ENCODE measurements around the genes PLAAT4 and FLRT1.

GRCh38 chr11:63240525-63240934 lies 2.9 kb downstream of the SLC22A25 start:
- PRO-cap = no peak

DNA sequence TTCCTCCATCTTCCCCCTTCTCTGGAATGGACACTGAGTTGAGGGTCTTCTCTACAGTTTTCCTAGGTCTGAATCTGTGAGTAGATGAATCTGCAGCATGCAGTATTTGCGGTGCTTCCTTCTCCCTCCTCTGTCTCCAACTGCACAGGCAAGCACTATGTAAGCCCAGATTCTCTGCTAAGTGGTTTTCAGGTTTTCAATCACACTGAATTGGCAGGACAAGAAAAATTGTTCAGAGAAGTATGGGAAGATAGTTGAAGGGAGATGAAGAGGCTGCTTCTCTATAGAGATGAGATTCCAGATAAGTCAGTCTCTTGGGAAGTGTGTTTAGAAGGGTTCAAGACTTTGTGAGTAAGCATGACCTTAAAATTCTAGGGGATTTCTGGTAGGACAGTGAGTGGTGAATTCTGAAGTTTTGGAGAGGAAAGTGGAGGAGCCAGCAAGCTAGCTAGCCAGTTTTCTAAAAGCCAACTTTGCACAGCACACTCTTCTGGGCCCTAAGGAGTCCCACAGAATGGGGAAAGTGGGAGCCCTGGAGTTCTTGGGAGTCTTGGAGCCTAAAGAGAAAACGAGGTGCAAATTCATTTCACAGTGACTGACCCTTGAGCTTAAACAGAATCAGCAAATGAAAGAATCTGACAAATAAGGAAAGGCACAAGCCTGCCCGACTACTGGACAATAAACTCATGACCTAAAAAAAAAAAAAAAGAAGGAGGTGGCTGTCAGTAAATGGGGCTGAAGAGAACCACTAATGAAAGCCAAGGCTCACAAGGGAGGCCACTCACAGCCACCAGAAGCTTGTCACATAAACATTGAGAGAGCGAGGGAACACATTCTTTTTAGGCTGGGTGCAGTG lies 3.5 kb upstream of the SLC22A25 start:
- PRO-cap = no peak
- RRBS = no CpG with 5 or more reads among the region's 4 CpGs

GRCh38 chr11:63529159-63529974 lies 7.2 kb upstream of the PLAAT4 start:
- PRO-cap = bidirectional peak, plus-strand start at chr11:63529532, minus-strand start at chr11:63529337; unidirectional peak, plus-strand start at chr11:63529710
- RRBS = no CpG with 5 or more reads among the region's 11 CpGs

GRCh38 chr11:63536357-63537147 lies at the start of gene PLAAT4:
PLAAT4 (plus strand) TSS chr11:63536808.
- PRO-cap = no peak
- RRBS = no CpG with 5 or more reads among the region's 12 CpGs

GRCh38 chr11:63553611-63554252 lies 9.4 kb downstream of the PLAAT2 start:
- PRO-cap = no peak
- RRBS = no CpG with 5 or more reads among the region's 9 CpGs

DNA sequence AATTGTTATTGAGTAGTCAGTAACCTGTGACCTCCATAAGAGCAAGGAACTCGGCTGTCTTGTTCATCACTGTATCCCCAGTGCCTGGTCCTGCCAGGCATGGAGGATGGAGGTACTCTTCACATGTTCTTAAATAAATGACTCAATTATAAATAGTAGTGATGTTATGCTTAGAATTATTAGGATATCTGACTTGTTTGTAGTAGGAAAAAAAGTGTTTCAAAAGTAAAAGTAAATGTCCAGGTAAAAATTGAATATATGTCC lies 12.2 kb upstream of the PLAAT2 start:
- PRO-cap = no peak
- RRBS = no CpG with 5 or more reads among the region's 1 CpG

- PRO-cap = unidirectional peak, plus-strand start at chr11:63613597
- RRBS = 23% methylated on average over 13 of the region's 33 CpGs
Observed at GRCh38 chr11:63613450-63613974, 721 bp downstream of the PLAAT3 start.

DNA sequence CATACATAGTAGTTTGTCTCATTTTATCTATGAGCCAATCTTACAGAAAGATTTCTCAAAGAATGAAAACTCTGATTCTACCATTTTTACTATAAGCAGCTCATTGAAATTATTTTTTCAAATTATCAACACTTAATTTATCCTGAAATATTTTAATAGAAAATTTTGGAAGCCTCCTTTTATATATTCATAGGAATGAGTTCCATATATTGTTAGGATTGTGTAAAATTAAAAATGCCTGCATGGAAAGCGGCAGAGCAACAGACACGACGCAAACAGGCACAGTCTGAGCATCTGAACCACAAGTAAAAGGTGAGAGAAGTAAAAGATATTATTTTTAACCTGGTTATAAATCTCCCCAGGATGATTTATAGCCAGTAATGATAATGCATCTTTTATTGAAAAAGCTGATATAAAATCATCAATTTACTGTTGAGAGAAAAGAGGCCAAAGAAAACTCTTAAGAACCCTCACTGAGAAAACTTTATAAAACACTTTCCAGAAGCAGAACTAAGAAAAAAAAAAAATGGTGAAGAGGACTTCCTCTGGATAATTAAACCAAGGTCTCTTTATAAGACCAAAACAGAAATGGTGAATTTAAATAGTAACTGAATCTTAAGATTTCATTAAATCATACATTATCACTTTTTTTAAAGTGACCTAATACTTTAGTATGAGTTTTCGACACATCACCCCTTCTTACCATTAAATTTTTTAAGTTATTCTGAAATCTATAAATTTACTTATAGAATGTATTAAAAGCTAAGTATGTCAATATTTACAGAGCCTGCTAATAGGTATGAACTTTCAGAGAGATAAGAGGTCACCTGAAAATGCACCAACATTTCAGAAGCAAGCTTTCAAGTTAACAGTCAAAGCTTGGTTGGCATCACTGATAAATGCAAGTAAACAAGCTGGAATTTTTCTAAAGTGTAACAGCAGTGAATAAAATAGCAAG lies 12.5 kb upstream of the PLAAT3 start:
- PRO-cap = no peak
- RRBS = no CpG with 5 or more reads among the region's 4 CpGs

GRCh38 chr11:63695332-63695849 lies 14.1 kb downstream of the RTN3 start:
- PRO-cap = no peak
- RRBS = no CpG with 5 or more reads among the region's 2 CpGs

DNA sequence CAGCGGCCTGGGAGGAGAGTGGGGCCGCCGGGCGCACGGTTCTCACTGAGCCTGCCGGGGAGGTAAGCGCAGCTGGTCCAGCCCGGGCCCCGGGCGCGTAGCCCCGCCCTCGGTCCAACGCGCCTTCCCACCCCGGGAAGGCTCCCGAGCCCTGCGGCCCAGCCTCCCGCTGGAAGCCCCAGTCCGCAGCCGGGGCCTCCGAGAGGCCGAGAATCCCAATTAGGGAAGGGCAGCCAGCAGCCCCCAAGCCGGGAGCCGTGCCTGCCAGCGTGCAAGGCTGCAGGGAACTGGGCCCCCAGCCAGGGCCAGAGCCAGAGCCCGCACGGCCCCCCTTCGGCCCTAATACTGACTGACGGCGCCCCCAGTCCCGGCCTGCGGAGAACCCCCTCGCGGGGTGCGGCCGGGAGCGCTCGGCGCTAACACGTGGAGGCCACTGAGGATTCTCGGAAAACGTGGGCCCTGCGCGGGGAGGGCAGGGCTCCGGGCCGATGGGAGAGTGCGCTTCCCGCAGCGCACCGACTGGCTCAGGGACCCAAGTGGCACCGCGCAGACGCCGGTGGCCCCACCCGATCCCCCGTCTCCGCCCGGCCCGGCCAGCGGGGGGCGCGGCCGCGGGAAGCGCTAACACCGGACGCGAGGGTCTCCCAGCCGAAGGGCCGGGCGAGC lies 5.8 kb downstream of the ZFTA start:
- PRO-cap = no peak
- RRBS = 97% methylated on average over 43 of the region's 72 CpGs

DNA sequence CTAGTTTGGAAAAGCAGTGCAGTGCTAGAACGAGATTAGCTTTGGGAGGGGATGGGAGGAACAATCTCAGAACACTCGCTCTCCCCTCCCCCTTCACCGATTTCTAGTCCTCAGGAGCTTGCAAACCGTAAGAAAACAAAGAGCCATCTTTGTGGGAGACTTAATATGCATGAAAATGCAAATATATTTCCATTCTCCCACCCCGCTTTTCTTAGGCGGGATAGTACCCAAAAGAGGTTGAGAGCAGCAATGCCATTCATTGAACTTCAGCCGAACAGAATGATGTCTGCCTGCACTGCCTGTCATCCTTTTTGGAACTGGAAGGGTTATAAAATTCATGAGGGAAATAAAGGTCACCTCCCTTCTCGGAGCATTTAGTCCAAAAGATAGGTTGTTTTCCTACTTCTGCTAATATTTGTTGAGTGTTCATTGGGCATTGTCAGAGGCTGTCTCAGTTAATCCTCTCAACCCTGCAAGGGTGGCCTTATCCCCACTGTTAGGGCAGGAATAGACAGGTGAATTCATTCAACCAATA lies 1.2 kb downstream of the SPINDOC start:
- PRO-cap = no peak
- RRBS = no CpG with 5 or more reads among the region's 8 CpGs

GRCh38 chr11:63837747-63838293 lies 1.1 kb upstream of the MARK2 start:
- PRO-cap = no peak
- RRBS = no CpG with 5 or more reads among the region's 7 CpGs

GRCh38 chr11:63838452-63838820 lies 474 bp upstream of the MARK2 start:
- PRO-cap = bidirectional peak, plus-strand start at chr11:63838908, minus-strand start at chr11:63838633
- RRBS = 5% methylated on average over 8 of the region's 24 CpGs

DNA sequence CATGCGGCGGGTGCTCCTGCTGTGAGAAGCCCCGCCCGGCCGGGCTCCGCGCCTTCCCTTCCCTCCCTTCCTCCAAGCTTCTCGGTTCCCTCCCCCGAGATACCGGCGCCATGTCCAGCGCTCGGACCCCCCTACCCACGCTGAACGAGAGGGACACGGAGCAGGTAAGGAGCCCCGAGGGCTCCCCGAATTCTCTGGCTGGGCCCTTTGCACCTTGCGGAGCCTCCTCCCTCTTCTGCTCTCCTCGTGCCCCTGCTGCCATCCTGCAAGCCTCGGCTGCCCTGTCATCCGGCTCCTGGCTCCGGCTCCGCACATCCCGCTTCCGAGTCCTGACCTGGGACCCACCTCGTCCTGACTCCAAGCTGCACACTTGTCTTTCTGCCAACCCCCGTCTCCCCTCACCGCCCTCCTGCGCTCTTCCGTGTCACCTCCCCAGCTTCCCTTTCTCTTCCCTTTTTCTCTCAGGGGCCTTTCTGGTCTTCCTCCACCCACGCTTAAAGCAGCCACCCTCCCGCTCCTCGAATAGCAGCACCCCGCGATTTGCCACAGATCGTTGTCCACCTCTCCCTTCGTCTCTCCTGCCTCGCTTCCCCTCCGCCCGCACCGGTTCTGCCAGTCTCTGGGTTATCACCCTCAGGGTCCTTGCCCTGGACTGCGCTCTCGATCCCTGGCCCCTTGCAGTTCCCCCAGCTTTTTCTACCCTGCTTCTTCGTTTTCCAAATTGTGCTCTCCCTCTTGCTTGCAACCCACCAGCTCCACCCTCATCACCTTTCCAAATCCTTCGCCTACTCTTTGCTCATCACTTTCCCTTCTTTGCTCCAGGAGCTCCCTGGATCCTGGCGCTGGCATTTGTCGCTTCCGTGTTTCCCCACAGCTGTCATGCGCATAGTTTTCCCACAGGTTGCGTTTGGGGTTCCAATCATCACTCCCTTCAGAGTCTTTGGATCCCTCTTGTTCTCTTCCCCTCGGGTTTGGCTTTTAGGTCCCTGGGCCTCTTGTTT lies 787 bp downstream of the MARK2 start:
- PRO-cap = unidirectional peak, minus-strand start at position 611 of the sequence
- RRBS = 4% methylated on average over 7 of the region's 52 CpGs

DNA sequence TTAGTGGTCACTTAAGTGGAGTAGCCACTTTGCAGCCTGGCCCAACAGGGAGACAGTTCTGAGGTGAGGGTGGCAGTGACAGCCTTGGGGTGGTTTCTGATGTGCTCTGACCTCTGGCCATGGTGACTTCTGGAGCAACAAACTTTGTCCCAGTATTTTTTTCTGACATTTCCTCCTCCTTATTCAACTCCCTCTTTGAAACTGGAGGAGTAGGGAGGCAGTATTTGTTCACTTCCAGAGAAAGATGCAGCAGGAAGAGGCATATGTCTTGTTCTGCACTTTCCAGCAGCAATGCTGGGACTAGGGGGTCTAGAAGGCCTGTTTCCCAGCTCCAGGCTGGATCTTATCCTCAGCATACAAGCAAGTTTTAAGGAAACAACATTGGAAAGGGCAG lies 37.3 kb downstream of the RCOR2 start:
- PRO-cap = no peak

- PRO-cap = no peak
- RRBS = no CpG with 5 or more reads among the region's 5 CpGs
Observed at GRCh38 chr11:63882750-63883220, 34.2 kb downstream of the RCOR2 start.

- PRO-cap = unidirectional peak, plus-strand start at chr11:63916587
- RRBS = 19% methylated on average over 28 of the region's 43 CpGs
Observed at GRCh38 chr11:63916271-63916751, 653 bp downstream of the RCOR2 start.

DNA sequence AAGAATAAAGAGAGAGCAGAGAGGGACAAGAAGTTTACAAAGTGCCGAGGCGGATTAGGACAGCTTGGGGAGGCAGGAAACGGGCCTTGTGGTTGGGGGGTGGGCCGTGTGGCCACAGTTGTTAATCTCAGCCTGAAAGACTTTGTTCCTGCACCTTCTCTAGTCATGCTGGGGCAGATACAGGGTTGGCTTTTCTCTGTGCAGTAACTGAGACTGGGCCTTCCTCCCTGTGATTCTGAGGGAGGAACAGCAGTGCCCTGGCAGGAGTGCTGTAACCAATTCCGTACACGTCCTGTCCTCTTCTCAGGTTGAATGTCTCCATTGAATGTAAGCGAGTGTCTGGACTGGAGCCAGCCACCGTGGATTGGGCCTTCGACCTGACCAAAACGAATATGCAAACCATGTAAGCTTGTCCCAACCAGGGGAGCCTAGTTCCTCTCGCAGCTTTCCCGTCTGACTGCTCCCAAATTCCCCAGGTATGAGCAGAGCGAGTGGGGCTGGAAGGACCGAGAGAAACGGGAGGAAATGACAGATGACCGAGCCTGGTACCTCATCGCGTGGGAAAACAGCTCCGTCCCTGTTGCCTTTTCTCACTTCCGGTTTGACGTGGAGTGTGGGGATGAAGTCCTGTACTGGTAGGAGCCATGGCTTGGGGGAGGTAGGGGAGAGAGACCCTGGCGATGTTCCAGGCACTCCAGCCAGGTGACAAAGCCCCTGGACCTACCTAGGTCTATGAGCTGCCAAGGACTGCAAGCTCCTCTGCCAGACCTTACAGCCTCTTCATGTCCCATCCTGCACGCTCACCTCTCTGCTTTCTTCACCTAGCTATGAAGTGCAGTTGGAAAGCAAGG lies 13.4 kb downstream of the NAA40 start:
- PRO-cap = no peak
- RRBS = no CpG with 5 or more reads among the region's 23 CpGs

DNA sequence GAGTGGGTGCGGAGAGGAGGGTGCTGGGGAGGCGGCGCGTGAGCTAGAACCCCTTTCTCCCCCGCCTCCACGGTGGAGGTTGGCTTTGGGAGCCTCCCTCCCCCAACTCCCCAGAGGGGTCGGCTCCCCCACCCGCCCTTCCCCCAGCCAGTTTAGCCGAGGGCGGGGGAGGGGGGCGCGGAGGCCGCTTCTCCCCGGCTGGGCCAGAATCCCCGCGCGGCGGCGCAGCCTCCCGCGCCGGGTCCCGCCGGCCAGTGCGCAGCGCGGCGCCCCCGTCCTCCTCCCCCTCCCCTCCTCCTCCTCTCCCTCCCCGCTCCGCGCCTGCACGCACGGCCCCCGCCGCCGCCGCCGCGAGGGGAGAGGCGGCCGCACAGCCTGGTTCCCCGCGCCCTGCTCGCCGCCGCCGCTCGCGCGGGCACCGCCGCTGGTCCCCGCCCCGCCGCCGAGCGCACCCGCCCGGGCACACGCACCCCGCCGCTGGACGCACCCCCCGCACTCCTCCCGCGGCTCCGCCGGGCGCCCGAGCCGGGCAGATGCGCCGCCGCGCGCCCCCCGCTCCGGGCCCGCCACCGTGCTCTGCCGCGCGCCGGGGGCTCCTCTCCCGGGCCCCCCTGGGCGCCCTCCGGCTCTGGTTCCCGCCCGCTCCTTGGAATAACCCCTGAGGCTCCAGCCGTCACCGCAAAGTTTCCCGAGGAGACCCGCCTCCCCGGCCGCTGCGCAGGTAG lies at the start of gene FLRT1:
TSS of gene FLRT1 (plus strand) at position 493 of the 725 bp plus-strand sequence.
- PRO-cap = no peak
- RRBS = 17% methylated on average over 26 of the region's 97 CpGs

GRCh38 chr11:64090974-64091733 lies 55.4 kb downstream of the FLRT1 start:
- PRO-cap = no peak
- RRBS = no CpG with 5 or more reads among the region's 15 CpGs